Upper lobe of left lung (tissue), 5 donors: ENCODE measurements around a stretch of chr3.

DNA sequence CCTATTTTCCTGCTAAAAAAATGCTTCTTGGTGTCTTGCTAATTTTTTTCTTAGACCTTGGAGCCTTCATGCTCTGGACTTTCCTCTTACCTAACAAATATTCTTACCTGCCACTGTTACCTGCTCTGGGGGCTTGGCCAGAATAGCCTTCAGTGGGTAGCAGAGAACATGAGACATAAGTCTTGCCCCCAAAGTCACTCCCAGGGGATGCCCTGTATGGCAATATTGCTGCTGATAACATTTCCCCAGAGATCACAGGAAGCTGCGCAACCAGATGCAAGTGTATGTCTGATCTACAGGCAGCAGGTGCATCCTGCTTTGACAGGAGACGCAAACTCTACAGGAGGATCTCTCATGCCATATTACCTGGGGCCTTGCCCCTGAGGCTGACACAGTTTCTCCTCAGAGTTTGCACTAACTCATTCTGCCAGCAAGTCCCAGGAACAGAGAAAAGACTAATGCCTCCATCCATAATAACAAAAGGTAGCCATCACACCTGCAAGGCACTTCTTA is 174.4 kb upstream of the LPP start:
- PRO-cap, 2 experiments: no peak in any of the 2 experiments
- RAMPAGE, long total RNA, 4 experiments: no peak in any of the 4 experiments

DNA sequence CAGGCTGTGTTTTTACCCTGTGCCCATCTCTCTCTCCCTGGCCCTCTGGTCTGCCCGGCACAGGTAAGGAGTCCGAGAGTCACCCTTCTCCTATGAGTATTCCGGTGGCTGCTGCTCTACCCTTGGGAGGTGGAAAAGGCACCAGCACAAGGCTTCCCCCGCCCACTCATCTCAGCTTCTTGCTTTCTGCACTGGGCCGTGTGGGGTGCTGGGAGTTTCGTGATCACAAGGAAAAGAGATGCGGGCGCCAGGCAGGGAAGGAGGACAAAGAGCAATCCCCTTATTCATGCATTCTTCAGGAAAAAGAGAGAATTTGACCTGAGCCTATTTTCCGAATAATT is 102.3 kb upstream of the LPP start:
- PRO-cap, 2 experiments: peak in 1 of 2 experiments; most common minus-strand start position 173 of the sequence (in 1)
- RAMPAGE, long total RNA, 4 experiments: no peak in any of the 4 experiments

DNA sequence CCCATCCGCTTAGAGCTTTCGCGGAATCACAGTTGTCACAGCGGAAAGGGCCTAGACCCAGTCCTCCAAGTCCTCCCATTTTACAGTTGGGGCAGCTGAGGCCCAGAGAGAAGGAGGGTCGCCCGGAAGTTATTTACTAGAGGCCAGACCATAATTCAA is 466 bp downstream of the LPP start:
- PRO-cap, 2 experiments: peak in 1 of 2 experiments; most common plus-strand start position 32 of the sequence (in 1)
- RAMPAGE, long total RNA, 4 experiments: no peak in any of the 4 experiments

DNA sequence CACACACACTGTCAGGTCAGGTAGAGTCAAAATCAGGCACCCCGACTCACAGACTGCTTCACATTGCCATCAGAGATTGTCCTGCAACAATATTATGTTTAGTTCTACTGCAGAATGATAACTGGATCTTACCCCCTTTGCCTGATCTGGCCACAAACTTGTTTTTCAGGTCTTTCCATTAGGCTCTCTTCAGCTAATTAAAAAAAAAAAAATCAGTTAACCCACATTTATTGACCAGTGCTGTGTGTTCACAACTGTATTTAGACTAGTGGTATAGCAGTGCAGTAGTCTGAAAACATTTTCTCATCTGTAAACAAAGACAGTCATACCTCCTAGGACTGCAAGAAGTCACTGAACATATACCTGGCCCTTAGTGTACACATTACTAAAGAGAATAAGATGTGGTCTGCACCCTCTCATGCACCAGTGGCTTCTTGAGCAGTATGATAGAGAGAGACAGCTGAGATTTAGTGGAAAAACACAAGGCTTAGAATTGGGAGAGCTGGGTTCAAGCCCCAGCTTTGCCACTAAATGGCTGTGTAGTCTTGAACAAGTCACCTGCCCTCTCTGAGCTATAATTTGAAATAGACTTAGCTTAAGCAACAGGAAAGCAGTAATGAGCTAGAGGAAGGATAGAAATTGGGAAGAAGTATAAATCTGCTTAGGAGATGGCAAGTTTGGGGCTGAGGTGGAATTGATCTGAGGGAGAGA is 22.6 kb downstream of the LPP start:
- PRO-cap, 2 experiments: no peak in any of the 2 experiments
- RAMPAGE, long total RNA, 4 experiments: no peak in any of the 4 experiments

- PRO-cap, 2 experiments: no peak in any of the 2 experiments
- RAMPAGE, long total RNA, 4 experiments: no peak in any of the 4 experiments
Observed at GRCh38 chr3:188182632-188183280, 28.8 kb downstream of the LPP start.

DNA sequence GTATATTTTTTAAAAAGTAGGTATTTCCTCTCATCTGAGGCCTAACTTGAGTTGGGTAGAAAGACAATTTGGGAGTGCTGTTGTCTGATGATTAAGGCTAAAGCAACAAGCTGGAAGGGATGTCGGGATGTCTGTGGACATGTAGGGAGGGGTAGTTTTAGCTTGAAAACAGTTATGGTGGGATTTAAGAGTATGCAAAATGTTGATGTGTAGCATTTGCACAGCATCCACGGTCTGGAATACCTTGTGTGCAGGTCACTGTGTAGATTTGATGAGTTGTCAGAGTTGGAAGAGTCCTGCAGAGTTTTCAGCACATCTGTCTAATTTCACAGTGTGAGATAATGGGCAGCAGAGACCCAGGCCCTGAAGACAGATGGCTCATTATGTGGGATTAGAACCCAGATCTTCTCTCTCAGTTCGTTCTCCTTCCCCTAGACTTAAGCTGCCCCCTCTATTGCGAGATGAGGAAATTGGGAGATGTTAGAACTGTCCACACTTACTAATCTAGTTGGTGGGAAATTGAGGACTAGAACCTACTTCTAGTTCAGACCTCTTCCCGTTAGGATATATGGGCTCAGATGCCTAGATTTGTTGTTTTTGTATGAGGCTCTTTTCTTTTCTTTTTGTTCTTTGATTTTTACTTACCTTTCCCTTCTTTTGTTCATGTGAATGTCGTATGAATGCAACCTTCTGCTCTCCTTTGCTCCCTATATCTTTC is 59.2 kb downstream of the LPP start:
- PRO-cap, 2 experiments: no peak in any of the 2 experiments
- RAMPAGE, long total RNA, 4 experiments: no peak in any of the 4 experiments

DNA sequence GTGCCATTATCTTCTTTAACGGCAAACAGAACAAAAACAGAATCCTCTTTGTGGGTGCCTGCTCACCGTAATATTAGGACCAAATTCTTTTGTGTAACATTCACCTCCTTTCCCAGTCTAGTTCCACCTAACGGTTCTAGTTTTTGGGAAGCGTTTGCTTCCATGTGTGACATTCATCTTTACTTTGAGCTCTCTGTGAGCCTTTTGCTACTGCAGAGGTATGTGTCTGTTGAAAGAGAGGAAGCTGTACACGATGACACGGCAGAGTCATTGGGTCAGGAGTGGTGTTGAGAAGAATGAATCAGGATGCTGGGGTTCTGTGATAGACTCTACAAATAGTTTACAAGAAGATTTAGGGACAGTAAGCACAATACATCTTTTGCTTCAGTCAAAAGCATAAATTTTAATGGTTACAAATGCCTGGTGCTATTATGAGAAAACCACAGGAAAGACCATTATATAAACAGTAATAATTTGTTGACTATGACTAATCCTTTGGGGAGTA is 118.4 kb downstream of the LPP start:
- PRO-cap, 2 experiments: no peak in any of the 2 experiments
- RAMPAGE, long total RNA, 4 experiments: no peak in any of the 4 experiments

GRCh38 chr3:188283119-188283603 is 129.2 kb downstream of the LPP start:
- PRO-cap, 2 experiments: no peak in any of the 2 experiments
- RAMPAGE, long total RNA, 4 experiments: no peak in any of the 4 experiments

- PRO-cap, 2 experiments: no peak in any of the 2 experiments
- RAMPAGE, long total RNA, 4 experiments: no peak in any of the 4 experiments
Observed at GRCh38 chr3:188595531-188596364, 441.8 kb downstream of the LPP start.

DNA sequence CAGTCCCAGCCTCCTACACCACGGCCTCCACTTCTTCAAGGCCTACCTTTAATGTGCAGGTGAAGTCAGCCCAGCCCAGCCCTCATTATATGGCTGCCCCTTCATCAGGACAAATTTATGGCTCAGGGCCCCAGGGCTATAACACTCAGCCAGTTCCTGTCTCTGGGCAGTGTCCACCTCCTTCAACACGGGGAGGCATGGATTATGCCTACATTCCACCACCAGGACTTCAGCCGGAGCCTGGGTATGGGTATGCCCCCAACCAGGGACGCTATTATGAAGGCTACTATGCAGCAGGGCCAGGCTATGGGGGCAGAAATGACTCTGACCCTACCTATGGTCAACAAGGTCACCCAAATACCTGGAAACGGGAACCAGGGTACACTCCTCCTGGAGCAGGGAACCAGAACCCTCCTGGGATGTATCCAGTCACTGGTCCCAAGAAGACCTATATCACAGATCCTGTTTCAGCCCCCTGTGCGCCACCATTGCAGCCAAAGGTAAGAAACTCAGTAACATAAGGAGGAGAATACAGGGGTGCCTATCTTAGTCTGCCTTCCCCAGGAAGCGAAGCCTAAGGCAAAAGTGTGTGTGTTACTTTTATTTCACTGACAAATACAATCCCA is 455.5 kb downstream of the LPP start:
- PRO-cap, 2 experiments: no peak in any of the 2 experiments
- RAMPAGE, long total RNA, 4 experiments: no peak in any of the 4 experiments

GRCh38 chr3:188636639-188637092 is 482.7 kb downstream of the LPP start:
- PRO-cap, 2 experiments: no peak in any of the 2 experiments
- RAMPAGE, long total RNA, 4 experiments: no peak in any of the 4 experiments

GRCh38 chr3:188916967-188917598 is 254.7 kb upstream of the TPRG1 start:
- PRO-cap, 2 experiments: no peak in any of the 2 experiments
- RAMPAGE, long total RNA, 4 experiments: no peak in any of the 4 experiments

DNA sequence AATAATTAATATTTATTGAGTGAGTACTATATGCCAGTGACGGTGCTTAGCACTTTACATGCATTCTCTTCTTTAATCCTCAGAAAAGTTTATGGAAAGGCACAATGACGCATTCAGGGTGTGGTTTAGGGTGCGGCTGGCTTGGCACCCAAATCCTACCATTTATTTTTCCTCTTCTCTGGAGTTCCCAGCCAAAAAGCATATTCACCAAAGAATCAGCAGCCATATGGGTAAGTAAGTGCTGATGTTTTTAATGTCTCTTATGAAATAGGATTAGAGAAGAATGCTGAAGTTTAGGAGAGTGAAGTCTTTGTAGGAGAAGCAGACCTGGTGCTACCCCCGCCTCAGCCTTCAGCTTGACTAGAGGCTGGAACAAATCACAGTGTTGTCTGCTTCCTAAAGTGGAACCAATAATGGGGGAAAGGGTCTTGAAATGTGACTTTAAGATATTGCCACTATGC is 140.3 kb upstream of the TP63 start:
- PRO-cap, 2 experiments: no peak in any of the 2 experiments
- RAMPAGE, long total RNA, 4 experiments: no peak in any of the 4 experiments

- PRO-cap, 2 experiments: no peak in any of the 2 experiments
- RAMPAGE, long total RNA, 4 experiments: no peak in any of the 4 experiments
Observed at GRCh38 chr3:189596317-189596972, 34.7 kb upstream of the TP63 start.

- PRO-cap, 2 experiments: no peak in any of the 2 experiments
- RAMPAGE, long total RNA, 4 experiments: no peak in any of the 4 experiments
Observed at GRCh38 chr3:189843011-189843713, 212.0 kb downstream of the TP63 start.

DNA sequence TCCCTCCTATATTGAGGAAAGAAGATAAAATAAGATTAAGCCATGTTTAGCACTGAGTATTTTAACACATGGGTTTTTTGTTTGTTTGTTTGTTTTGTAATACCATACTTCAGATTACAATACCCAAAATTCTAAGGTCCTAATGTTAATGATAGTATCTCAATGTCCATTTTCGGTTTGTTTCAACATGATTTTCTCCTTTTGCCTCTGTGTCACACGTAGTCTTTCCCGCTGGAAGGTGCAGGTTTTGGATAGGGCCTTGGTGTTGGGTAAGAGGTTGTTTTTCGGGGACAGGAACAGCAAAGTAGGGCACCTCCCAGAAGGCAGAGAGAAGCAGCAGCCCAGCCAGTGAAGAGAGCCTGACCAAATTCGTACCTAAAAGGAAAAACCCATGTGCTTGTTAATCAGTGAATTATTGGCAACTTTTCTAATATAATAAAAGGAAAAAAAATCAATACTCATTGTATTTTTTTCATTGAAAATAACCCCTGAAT is 14.1 kb downstream of the CLDN1 start:
- PRO-cap, 2 experiments: no peak in any of the 2 experiments
- RAMPAGE, long total RNA, 4 experiments: no peak in any of the 4 experiments

GRCh38 chr3:190487101-190487474 is 26.8 kb upstream of the IL1RAP start:
- PRO-cap, 2 experiments: no peak in any of the 2 experiments
- RAMPAGE, long total RNA, 4 experiments: no peak in any of the 4 experiments

DNA sequence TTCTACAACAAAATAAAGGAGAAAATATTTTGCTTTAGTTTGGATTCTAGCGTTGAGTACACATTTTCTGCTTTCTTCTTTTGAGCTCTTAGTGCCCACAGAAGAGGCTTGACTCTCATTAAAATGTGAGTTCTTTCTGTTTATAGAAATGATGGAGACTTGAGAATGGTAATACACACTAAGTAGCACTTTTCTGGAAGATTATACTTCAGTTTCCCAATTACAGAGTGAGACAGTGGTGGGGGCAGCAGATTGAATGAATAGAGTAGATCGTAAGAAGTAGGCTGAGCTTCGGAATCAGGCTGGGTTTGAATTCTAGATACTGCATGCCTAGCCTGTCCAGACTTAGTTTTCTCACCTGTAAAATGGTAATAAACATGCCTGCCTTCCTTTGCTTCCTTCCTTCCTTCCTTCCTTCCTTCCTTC is 8.0 kb downstream of the IL1RAP start:
- PRO-cap, 2 experiments: no peak in any of the 2 experiments
- RAMPAGE, long total RNA, 4 experiments: no peak in any of the 4 experiments

GRCh38 chr3:190616692-190617261 is 102.9 kb downstream of the IL1RAP start:
- PRO-cap, 2 experiments: no peak in any of the 2 experiments
- RAMPAGE, long total RNA, 4 experiments: no peak in any of the 4 experiments

DNA sequence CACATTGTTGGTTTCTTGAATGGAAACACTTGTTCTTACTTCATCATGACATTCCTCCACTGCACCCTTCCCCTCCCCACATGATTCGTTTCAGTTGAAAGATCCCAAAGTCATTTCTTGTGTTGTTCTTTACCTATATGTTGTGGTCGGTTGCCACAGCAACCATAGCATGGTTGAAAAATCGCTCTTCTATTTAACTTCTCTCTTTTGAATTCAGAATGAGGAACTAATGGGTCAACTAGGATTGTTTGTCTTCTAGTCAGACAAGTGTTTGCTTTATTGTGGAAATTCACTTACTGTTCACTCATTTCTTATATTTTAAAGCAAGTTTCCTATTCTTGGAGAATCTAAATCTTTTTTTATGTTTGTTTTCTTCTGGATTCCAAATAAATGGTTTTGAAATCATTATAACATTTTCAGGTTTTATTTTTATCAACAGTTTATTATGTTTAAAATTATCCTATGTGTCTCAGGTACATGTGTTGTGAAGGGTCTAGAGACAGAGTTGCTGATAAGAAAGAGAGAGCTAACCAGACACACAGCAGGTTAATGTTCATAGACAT is 103.5 kb downstream of the IL1RAP start:
- PRO-cap, 2 experiments: no peak in any of the 2 experiments
- RAMPAGE, long total RNA, 4 experiments: no peak in any of the 4 experiments